Glomerular endothelial cell (primary cell): ENCODE results near the genes MGST3 and ALDH9A1.

DNA sequence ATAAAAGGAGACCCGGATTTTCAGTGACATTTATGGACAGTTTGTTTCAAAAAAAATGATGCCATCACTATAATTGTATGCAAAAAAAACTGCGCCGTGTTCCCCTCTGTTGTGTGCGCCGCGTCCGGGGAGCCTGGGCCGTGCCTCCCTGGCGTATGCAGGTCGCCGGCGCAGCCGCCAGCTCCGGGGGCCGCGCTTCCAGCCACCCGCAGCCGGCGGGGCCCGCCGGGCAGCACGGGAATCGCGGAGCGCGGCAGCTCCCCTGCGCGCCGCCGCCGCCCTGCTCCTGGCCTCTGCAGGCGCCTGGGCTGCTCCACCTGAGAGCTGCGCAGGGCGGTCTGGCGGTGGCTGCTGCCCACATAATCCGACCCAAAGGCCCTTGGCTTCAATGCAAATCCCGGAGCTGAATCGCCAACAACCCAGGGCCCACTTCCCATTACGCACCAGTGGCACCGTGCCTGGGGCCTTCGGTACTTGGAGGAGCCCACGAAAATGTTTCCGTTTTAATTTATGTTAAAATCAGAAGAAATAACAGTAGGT lies 237.7 kb upstream of the PBX1 start:
- RAMPAGE, long total RNA = no peak

DNA sequence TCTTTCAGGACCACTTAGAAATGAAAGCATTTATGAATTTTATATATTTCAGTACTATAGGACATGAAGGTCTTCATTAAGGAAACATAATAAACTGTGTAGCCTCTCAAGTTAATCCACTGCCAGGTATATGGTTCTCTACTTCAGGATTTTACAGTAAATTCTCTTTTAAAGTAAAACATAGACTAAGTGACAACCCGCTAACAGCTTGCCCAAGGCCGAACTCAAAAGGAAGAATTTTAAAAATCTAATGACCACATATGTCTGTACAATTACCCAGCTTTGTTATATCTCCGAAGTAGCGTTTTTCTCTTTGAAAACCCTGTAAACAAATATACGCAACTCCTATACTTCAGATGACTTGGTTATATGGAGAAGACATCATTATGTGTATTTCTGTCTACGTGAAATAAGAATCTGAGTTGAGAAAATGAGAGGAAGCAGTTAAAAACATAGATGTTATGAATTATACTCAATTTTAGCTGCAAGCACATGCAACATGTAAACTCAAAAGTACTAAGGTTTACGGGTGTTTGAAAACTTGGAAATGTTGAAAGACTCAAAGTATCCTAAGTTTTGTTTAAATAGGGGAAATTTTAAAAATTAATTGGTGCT lies 2.0 kb downstream of the PBX1 start:
- RAMPAGE, long total RNA = no peak

DNA sequence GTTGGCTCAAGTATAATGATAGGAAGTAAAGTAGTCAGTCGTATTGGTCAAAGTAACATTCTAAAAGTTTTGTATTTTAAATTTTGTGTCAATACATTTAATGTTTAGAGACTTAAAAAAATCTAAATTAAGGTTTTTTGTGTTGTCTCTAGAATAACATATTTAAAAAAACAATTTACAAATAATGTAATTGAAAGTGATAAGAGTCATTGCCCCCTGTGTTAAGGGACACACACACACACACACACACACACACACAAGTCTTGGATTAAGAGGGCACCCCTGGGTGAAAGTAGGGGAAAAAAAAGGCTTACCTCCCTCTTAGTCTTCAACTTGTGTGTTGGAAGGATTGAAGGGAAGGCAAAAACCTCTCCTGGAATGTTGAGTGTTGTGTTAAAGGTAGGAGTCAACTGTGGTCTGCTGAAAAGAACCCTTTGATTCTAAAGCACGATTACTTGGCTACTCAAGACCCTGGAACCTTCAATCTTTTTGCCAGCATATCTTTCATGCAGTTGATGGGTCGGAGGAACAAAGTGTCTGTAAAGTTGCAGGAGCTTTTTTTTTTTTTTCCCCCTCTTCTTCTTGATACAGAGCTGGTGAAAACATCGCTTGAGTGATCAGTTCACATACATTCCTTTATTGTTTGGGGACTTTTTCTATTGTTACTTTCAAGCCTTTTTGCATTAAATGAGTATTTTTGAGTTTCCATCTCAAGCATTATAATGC lies 6.4 kb downstream of the PBX1 start:
- RAMPAGE, long total RNA = no peak

- RAMPAGE, long total RNA = no peak
Observed at GRCh38 chr1:164677555-164677948, 118.6 kb downstream of the PBX1 start.

DNA sequence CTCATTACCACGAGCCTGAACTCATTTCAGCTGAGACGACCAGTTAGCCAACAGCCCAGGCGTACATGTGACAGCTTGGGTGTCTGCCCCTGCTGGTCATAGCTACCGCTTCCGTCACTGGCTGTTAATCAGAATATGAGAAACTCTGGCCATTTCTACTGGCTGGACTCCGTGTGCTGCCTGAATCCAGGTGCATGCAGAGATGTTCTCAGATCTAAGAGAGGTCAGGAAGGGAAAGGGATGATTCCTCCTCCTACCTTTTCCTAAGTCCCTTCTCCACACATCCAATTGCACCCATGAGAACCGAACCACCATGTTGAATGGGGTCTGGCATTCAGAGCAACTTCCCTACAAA lies 144.5 kb downstream of the PBX1 start:
- RAMPAGE, long total RNA = no peak

GRCh38 chr1:164716841-164717635 lies 158.1 kb downstream of the PBX1 start:
- RAMPAGE, long total RNA = no peak

DNA sequence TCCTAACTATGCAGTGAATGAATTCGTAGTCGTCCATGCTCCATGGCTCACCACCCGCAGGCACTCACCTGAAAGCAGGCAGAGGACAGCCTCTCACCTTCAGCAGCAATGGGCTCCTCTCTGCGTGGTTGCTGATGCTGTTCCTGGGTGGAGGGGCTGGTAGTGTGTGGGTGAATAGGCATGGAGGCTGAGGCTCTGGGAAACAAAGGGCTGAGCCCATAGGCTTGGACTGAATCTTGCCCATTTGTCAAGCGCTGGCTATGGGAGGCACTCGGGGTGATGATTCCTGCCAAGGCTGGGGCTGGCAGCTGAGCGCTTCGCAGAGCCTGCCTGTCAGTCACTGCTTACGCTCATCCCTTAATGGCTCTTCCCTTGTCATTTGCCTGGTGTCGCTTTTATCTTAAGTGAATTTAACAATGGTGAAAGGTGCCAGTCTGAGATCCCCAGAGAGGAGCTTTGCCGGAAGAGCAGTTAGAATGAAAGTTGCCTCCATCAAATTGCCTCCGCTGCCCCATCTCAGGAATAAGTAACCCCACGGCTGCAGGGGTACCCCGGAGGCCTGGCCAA lies 353.3 kb downstream of the PBX1 start:
- RAMPAGE, long total RNA = no peak

GRCh38 chr1:165234969-165236317 lies 121.1 kb downstream of the LMX1A start:
- RAMPAGE, long total RNA = no peak

DNA sequence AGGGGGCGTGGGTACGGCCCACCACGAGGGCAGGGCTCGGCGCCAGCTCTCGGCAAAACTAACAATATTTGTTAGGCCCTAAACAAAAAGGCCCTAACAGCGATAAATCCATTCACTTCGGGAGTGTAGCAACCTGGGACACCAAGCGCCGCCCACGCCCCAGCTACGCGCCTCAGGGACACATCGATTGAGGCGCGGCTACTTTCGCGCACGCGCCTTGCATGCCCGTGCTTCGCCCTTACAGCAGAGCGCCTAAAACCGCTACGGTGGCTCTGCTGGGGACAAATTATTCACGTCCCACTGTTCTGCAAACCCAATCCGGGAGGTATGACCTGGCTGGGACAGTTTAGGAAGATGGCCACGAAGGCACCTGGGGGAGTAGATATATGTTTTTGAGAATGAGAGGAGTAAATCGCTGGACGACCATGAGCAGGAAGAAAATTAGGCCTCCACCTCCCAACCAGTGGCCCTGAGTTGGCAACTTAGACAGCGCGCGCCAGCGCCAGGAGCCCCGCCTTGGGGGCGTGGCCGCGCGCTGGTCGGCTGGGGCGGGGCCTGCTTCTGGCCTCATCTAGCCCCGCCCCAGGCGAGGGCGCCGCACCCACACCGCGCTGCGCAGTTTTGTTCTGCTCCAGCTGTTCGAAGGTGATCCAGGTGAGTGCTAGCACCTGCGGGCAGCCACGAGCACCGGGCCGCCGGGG lies at the start of gene MGST3:
TSS of gene MGST3 (plus strand) at position 595 of the 701 bp plus-strand sequence.
- RAMPAGE, long total RNA = start-site peak on the plus strand centred at position 599 of the sequence, 72 bp wide, 1,114 and 774 reads in 2 replicates

- RAMPAGE, long total RNA = start-site peak on the minus strand at chr1:165698544-165698571, 37 and 55 reads in 2 replicates
Observed at GRCh38 chr1:165697858-165698989, at the start of gene ALDH9A1. Gene ALDH9A1, minus strand, starts transcription at chr1:165698562.

- RAMPAGE, long total RNA = no peak
Observed at GRCh38 chr1:165859973-165860517, 32.6 kb downstream of the UCK2 start.

GRCh38 chr1:165895516-165895854 lies 68.1 kb downstream of the UCK2 start:
- RAMPAGE, long total RNA = no peak

DNA sequence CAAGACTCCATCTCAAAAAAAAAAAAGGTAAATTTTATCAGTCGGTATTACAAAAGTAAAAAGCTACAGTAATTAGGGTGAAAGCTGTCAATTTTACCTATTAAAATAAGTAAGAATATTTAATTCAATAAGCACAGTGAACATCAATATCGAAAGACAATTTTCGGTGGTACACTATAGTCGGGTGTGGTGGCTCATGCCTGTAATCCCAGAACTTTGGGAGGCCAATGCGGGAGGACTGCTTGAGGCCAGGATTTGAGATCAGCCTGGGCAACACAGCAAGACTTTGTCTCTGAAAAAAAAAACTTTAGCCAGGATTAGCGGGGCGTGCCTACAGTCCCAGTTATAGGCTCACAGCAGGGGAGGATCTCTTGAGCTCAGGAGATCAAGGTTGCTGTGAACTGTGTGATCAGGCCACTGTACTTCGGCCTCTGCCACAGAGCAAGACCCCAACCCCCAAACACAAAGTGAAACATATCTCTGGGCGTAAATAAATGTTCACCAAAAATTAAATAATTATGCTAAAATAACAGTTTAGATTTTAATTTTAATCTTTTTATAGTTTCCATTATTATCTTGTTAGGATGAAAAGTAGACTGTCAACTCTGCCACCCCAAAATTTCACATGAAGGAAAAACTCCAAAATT lies 1.6 kb downstream of the TADA1 start:
- RAMPAGE, long total RNA = no peak

DNA sequence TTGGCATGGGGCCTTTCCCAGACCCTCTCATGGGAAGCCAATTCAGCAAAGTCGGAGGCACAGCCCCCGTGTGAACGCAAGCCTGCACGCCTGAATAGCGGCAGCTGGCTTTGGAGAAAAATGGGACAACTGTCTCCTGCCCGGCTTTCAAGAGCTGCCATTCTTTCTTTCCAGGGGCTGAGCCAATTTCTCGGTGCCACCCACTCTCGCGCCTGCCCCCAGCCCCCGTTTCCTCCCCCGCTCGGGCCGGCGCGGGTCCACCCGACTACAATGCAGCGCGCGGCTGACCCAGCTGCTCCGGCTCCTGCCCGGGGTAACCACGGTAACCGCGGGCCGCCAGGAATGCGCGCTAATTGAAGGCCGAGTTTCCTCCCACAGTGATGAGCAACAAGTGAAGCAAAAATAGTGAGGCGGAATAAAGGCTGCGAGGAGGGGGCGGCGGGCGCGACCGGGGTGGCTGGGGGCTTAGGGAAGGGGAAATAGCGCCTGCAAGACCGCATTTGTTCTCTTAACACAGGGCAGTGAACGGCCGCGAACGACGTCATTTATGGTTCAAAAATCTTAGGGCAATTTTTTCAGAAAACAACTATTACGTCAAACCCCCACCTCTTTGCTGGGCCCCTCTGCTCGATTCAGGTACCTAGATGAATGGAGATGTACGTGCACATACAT lies 27.8 kb downstream of the ILDR2 start:
- RAMPAGE, long total RNA = no peak

- RAMPAGE, long total RNA = no peak
Observed at GRCh38 chr1:167088846-167089220, 1.3 kb downstream of the GPA33 start.

GRCh38 chr1:167331665-167332116 lies 111.0 kb downstream of the POU2F1 start:
- RAMPAGE, long total RNA = no peak

DNA sequence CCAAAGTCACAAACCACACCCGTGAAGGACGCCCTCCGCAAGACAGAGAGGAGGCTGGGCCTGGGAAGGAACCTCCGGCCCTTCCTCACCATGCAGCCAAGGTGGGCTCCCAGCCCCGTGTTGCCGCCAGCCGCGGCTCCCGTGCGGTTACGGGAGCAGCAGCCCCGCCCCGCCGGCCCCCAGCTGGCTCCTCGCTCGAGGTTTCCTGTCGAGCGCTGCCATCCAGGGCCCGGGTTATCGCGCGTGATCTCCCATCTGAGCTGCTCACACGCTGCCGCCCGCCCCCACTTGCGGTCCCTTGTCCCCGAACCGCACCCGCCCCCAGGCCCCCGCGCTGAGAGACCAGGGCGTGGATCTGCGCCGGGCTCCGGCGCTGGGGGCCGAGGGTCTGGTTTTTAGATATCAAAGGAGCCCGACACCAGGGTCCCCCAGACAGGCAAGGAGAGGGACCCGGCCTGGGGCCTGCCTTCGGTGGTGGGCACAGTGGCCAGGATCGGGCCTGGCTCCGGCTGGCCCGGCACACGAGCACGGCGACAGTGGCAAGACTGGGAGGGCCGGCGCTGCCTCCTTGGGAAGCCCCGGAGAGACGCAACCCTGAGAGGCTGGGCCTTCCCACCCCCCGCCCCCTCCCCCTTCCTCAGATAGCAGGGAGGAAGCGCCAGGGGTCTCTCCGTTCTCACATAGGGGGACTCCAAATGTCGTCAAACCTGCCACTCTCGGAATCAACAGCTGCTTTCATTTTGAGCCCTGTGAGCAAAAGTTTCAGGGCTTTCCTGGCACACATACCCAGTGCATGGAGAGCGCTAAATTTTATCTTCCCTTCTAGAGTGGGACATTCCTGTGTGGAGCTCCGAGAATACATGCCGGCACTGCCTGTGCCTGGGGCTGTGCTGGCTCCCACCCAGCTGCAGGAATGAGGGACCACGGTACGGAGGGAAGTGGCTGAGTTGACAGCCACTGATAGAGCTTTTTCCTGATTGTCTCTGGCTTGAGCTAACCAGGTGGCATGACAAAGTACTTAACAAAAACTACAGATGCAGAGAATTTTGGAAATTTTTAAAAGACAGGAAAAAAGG lies 62.6 kb downstream of the CD247 start:
- RAMPAGE, long total RNA = no peak

DNA sequence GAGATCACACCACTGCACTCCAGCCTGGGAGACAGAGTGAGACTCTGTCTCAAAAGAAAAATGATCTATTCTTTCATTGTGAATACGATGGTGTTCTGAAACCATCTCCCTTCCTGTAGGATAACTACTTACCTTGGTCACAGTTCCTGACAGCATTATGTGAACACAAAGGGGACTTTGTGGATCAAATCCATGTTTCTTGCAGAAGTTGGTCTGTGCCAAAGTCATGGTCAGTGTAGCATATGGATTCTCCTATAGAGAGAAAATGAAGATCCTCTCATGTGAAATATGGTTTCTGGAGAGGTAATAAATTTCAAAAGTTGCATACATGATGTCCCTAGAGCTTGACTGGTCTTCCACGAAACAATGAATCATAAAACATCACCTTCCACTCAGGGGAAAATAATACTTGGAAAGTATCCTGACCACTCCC lies 5.7 kb downstream of the CREG1 start:
- RAMPAGE, long total RNA = no peak

DNA sequence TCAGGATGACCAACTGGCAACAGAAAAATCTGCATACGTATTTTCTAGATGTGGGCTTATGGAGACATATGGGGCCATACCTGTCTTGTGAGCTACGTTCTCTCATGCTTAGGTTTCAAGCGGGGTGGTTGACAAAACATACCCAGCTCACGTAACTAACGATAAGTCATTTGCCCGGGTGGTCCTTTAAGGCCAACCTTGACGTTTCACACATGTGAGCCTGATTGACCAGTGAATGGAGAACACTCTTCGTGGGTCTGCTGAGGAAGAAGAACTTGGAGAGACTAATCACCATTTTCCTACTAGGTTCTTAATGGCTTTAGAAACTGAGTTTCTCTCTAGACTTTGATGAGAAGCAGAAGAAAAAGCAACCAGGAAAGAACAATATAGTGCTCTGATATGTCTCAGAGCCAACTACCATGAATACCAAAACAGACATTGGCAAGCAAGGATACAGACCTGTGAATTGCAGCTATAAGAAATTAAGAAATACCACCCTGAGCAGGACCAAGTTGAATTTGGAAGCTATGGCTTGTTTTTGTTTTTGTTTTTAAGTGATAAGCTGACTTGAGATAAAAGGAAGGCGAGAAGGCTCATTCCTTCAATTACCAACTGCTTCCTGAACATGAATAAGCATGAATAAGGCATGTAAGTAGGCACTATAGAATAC lies 13.3 kb upstream of the RCSD1 start:
- RAMPAGE, long total RNA = no peak

GRCh38 chr1:167642029-167642834 lies 12.2 kb downstream of the RCSD1 start:
- RAMPAGE, long total RNA = no peak